Neural cell (in vitro differentiated cells): ENCODE data around the genes UPK3A and FBLN1.

- RAMPAGE, long total RNA, result no peak
Observed at GRCh38 chr22:45164480-45165166, 898 bp downstream of the NUP50 start.

DNA sequence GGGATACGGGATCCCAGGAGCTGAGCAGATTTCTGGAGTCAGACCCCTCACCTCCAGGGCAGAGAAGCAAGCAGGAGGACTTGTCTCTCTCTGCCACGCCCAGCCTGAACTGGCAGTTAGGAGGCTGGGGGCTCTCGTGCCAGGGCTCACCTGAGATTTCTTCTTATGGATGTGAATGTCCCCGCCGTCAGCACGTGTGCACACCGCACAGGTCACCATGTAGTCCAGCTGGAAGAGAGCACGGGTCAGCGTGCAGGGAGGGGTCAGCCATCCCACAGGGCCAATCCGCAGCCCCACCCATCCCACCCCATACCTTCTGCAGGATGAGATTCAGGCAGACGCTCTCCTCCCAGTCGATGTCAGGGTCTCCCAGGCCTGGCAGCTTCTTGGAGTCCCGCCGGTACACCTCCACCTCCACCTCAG is 35.2 kb downstream of the KIAA0930 start:
- RAMPAGE, long total RNA, result no peak

DNA sequence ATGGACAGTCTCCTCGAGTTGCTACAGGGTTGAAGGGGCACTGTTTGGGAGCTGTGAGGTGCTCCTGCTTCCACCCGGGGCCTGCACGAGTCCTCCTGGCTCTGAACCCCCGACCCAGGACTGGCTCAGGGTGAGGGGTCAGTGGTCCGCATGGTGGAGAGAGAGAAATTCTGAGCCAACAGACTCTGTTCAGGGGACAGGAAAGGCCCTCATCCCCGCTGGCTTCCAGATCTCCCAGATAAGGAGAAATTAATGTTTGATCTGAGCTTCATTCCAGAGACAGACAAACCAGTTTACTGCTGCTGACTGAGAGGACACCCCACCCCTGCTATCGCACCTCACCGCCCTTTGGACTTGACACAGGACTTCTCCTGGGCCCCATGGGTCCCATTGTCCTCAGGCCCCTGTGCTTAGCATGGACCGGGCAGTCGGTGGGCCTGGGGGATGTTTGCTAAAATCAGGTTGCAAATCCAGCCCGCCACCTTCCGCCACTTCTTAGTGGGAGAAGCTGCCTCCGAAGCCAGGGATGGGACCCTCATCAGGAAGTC is 11.3 kb upstream of the UPK3A start:
- RAMPAGE, long total RNA, result no peak

DNA sequence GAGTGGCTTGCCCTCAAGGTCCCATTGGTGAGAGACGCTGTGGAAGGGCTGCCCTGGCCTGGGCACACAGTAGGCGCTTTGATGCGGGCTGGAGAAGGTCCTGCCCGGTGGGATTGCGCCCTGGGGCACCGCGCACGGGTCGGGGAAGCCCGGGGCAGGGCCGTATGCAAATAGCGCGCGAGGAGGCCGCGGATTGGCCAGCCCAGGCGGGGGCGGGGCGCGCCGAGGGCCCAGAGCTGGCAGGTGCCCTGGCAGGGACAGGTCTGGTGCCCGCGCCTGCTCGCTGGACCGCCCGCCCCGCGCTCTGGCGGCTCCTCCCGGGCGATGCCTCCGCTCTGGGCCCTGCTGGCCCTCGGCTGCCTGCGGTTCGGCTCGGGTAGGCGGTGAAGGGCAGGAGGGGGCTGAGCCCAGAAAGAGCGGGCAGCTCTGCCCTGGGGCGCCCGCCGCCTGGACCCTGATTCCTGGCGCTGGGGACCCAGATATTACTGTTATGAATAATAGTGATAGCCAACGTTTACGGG is at the start of gene UPK3A:
Gene UPK3A, plus strand, starts transcription at position 260 of the 521 bp plus-strand sequence.
- RAMPAGE, long total RNA, result no peak

DNA sequence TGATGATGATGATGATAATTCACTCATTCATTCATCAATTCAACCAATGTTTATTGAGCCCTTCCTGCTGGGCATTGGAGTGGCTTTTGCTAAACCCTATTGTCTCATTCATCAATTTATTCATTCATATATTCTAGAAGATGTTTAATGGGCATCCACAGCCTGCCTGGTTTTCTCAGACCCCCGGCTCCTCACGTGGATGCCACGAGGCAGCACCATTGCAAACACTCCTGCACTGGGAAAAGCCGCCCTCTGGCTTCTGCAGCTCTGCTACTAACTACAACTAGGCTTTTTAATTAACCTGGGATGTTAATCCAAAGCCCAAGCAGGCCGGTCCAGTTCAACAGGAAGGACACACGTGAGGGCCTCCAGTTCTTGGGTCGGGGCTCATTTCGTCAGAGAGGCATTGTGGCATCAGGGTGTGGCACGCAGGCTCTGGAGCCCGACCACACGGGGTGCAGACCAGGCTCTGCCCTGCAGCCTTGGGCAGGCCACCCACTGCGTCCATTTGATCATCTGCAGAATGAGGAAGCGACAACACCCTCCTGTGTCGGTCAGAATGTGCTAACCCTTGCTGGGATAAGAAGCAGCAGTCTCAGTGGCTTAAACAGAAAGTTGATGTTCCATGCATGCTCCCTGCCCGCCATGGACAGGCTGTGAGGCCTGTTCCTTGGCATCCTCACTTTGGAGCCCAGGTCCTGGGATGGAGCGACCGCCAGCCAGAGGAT is 10.6 kb downstream of the RIBC2 start:
- RAMPAGE, long total RNA, result no peak

GRCh38 chr22:45502350-45503086 is at the start of gene FBLN1:
FBLN1 (plus strand) TSS chr22:45502883.
- RAMPAGE, long total RNA, result no peak

- RAMPAGE, long total RNA, result no peak
Observed at GRCh38 chr22:45604270-45604892, 67.3 kb upstream of the ATXN10 start.

- RAMPAGE, long total RNA, result no peak
Observed at GRCh38 chr22:45743716-45744078, 72.1 kb downstream of the ATXN10 start.

DNA sequence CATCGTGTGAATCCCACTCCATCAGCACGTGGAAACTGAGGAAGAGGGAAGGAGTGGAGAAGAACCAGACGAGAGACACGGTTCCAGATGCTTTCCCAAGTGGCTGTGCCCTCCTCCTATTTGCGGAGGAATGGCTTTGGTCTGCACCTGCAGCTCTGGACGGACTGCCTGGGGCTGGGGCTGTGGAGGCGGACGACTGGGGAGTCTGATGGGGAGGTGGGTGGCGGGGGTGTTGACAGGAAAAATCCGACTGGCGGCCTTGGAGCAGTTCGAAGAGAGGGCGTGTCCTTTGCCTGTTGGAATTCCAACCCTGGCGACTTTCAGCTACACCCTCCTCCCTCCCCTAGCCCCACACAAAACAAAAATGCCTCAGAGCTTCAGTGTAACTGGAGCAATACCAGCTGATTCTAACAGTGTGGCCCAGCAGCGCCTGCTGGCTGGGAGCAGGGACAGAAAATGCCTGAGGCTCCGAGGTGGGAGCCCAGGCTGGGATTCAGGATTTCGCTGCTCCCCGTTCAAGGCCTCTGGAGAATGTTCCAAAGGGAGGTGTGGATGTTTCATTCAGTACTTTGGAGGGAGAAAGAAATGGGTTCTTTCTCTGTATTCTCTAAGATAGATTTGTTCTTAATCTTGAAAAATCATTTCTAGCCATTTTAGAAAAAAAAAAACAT is 85.5 kb downstream of the ATXN10 start:
- RAMPAGE, long total RNA, result no peak

DNA sequence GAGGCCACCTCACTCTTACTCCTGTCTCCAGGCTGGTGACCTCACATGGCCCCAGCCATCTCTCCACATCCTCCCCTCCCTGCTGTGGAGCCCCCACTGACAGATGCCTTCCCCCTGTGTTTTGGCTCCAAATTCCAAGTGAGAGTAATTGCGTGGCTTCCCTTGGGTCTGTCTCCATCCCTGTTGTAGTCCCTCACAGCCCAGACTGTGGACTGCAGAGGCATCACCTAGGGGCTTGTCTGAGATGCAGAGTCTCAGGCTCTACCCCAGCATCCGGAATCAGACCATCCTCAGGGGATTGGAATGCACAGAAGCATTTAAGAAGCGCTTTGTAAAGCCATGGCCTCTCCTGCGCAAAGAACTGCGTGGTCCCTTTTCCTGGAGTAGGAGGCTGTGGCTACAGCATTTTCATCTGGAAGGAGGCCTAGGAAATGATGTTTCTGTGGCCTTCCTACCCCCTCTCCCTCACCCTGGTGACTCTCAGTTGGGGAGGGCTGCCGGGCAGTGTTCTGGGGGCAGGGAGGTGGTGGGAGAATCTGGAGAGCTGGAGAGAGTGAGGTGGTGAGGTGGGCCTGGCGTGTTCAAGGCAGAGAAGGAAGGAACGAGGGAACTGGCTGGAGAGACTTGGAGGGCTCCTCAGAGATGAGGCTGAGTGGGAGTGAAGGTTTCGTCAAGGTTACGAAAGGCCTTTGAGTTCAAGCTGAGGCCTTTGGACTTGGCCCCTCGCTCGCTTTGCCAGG is 91.2 kb downstream of the ATXN10 start:
- RAMPAGE, long total RNA, result no peak

DNA sequence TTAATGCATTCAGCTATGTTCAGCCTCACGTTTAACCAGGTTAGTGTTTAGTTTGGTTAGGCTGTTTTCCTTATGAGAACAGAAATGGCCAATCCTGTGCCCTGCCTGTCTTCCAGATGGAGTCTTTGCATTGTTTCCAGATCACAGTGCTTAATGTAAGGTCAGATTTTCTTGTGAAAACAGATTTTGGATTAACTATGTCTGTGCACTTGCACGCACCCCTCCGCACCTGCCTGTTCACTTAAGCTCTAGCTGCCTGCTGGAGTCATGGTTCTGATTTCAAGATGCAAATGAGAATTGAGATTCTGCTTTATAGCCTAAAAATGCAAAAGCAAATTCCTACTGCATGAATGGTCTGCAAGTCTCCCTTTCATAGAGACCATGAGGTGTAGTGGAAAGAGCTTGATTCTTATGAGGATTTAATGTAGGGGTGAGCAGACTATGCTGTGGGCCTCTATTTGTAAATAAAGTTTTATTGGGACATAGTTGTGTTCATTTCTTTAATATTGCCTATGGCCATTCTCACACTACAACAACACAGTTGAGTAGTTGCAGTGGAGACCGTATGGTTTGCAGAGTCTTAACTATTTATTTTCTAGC is 106.0 kb downstream of the ATXN10 start:
- RAMPAGE, long total RNA, result no peak

- RAMPAGE, long total RNA, result no peak
Observed at GRCh38 chr22:45912031-45912533, 64.9 kb downstream of the WNT7B start.

DNA sequence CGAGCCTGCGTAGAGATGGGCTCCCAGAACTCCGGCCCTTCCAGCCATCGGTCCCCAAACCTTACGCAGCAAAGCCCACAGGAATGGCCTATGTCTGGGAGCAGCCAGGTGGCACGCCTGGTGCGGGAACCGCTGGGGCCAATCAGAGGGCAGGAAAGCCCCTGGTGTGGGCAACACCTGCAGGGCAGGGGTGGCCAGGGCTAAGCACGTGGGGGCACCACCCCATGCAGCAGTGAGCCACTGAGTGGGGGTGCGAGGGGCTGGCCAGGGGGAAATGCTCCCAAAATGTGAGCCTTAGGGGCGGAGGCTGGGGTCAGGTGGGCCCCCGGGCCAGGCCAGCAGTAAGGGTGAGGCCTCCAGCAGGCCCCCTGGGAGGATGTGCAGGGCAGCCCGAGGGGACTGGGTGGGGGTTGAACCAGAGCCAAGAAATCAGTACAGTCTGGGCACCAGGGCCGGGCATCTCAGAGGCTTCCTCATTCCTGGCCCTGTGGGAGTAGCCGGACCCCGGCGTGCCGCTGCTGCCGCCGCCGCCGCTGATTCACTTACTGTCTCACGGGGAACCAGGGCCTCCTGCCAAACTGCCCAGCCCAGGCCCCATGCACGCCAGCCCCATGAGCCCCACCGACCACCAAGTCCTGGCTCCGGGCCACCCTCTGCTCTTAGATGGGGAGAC is 58.1 kb downstream of the WNT7B start:
- RAMPAGE, long total RNA, result no peak

DNA sequence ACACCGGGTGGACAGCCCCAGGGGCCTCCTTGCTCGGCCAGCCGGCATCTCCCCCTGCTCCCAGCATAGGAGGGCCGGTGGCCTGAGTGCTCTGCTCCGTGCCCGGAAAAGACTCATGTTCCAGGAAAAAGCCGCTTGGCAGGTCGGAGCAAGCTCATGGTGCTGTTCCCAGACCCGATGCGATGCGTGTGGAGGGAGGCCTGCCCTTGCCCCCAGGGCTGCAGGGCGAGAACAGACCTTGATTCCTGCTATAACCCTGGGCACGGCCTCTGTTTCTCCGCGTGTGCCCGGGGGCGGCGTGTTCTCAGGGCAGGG is 30.4 kb upstream of the WNT7B start:
- RAMPAGE, long total RNA, result no peak

GRCh38 chr22:46033694-46034251 is 56.8 kb upstream of the WNT7B start:
- RAMPAGE, long total RNA, result no peak

DNA sequence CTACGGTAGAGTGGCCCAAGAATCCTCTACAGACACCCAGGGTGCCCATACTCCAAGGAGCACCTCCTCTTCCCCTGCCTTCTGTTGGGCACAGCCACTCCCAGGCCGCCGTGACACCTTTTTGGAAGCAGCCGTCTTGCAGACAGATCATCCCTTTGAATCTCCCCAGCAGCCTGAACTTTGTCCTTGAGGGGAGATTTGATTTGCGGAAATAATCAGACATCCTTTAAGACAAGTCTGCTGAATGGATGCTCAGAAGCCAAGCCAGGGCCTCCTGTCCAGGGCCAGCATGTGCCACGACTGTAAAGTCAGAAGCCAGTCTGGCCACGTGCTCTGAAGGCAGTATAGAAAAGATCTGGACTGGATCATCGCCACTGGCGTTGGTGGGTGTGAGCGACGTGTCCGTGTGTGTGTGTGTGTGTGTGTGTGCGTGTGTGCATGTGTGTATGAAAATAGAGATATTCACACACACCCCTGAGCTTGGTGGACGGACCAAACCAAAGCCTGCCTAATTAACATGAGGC is 61.6 kb upstream of the WNT7B start:
- RAMPAGE, long total RNA, result no peak

DNA sequence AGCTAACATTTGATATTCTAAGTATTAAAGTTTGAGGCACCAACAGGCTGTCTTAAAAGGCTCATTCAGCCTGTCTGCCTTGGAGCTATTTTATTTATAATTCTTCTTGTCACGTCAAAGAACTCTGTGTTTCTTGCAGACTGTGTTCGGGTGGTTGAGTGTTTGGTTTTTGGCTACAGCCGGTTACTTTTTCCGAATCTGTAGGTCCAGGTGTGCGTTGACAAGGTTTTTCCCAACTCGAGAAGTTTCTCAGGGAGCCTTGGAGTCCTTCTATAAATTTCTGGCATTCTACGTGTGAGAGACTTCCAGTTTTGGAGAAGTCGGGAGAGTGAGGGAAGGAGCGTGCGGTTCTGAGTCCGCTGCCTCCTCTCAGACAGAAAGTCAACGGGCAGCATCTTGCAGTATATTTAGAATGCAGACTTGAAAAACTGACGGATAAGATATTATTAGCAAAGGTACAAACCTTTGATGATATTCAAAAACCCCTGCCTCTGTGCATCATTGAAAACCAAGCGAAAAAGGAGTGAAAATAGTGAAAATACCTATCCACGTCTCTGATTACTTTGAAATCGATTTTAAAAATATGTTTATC is 85.3 kb upstream of the PPARA start:
- RAMPAGE, long total RNA, result no peak

DNA sequence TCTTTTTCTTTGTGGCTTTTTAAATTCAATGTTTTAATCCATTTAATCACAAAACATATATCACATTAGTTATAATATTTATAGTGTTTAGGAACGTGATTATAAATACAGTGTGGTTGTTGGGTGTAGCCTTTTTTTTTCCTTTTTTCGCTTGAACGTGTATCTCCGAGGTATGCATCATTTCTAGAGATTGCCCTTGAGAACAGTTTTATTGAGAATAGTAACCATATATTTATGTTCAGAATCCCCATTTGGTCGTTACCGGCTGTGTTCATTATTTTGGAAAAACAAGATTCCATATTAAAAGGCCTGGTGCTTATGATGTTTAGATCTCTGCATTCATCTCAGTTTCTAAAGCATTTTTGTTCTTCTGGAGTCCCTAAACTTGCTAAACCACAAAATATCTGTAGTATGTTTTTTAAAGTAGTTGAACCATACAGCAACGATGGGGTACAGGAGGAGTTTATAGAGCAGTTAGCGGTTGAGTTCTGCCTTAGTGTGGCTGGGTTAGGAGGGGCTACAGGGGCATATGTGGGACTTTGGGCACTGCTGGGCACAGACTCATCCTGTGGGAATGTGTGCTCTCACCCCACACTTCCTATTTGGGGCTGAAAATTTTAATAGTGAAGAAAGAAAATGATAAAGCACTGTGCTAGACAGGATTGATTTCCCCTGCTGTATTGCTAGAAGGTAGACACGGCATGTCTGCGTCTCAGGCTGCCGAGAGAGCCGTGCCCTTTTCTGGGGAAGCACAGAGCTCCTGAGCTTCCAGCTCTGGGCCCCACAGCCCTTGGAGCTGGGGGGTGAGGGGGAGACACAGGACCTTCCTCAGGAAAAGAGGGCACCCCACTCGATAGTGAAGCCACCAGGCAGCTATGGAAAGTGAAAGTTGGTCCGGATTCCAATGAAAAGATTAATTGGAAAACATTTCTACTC is 81.5 kb upstream of the PPARA start:
- RAMPAGE, long total RNA, result no peak

GRCh38 chr22:46094304-46094739 is 56.0 kb upstream of the PPARA start:
- RAMPAGE, long total RNA, result no peak

- RAMPAGE, long total RNA, result no peak
Observed at GRCh38 chr22:46103107-46103698, 47.1 kb upstream of the PPARA start.